Left colon (tissue), 1 donor: ENCODE measurements around a stretch of chr14.

GRCh38 chr14:34038650-34039166 is 87.8 kb upstream of the EGLN3 start:
- PRO-cap, result bidirectional peak, plus-strand start at chr14:34038889, minus-strand start at chr14:34038727

DNA sequence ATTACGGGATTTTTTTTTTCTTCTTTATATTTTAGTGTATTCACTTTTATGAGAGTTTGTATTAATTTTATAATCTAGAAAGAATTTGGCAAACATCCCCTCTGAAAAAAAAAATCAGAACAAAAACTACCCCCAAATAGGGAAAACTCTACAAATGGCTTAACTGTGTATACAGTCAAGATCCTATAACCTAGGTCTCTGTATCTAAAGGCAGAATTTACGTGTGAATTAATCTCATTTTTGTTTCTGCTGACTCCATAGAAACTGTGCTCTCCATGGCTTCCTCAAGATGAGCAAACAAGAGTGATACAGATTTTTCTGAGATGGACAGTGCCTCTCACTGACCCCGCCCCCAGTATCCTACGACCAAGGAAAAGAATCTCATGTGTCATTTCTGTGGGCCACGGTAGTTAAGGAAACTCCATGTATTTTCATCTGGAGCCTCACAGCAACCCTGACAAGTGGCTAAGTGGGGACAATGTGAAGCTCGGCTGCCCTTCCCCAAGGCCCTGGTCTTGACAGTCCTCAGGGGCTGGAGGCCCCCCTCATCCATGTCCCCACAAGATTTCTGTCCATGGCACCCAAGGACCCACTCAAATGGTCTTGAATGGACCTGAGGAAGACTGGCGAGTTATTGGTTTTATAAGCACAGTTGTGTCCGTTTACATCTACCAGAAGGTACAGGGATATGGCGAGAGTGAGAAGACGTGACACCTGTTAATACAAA is 108.2 kb upstream of the EGLN3 start:
- PRO-cap, result no peak

GRCh38 chr14:34063484-34064403 is 112.9 kb upstream of the EGLN3 start:
- PRO-cap, result no peak

DNA sequence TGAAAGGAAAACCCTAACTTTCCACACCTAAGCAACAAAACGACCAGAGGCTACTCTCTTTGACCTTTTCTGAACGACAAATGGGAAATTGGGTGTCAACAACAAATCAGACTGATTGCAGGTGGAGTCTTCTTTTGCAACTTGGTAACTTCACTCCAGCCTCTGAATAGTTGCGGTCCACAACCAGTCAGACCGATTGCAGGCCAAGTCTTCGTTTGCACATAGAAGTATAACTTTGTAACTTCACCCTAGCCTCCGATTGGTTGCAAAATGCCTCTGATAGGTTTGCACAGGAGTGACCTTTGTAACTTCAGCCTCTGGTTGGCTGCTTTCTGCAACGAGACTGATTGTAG is 129.4 kb downstream of the SPTSSA start:
- PRO-cap, result no peak

DNA sequence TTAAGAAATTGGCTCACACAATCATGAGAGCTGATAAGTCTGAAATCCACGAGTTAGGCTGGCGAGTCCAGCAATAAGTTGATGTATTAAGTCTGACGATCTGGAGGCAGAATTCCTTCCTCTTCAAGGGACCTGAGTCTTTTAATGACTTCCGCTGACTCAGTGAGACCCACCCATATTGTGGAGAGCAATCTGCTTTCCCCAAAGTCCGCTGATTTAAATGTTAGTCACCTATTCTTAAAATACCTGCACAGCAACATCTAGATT is 97.8 kb downstream of the SPTSSA start:
- PRO-cap, result no peak

- PRO-cap, result no peak
Measured at GRCh38 chr14:34556019-34556507, 16.6 kb upstream of the EAPP start.

DNA sequence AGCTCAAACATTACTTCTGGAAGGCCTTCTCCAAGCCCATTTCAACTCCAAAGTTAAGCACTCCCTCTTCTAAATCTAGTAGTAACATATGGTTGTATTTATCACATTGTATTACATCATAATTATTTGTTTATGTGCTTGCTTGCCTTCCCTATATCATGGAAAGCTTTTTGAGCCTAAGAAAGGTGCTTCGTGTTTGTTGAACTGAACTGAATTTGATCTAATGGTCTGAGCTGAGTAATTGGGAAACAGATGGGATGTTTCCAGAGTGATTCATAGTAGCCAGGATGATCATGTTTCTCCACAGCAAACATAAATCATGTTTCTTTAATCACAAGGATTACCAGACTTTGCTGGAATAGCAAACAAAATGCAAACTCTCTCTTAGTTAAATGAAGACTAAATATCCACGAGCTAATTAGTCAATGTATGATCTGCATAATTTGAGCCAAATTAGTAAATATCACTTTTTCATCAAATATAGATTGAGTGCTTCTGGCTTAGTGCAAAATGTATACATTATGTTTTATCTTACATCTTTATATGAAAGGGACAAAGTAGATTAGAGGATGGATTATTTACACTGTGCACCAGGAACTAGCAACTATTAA is 14.2 kb downstream of the CFL2 start:
- PRO-cap, result no peak

DNA sequence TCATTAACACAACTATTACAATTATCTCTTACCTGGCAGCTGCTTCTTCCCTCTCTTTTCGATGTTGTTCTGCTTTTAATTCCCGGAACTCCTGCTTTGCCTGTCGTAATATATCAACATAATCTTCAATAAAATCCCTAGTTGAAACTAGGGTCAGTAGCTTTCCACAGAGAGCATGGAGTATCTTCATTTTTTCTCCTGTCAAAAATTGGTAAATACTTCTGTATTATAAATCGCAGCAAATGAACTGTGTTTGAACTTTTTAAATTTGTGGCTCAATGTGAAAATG is 69.3 kb upstream of the CFL2 start:
- PRO-cap, result no peak

DNA sequence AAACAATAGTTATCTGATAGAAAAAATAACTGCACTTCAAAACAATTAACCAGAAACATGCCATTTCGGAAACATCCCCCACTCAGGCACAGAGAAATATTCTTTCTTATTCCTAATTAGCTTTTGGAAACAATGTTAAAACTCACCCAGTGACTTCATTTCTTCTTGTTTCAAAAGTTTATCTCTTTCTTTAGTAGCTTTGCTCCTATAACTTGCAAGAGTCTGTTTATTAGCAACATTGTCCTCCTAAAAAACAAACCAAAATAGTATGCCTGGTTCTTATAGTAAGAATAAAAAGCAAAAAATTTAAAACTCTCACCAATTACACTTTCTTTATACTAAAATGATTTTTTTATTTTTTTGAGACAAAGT is 74.2 kb downstream of the BAZ1A start:
- PRO-cap, result no peak

DNA sequence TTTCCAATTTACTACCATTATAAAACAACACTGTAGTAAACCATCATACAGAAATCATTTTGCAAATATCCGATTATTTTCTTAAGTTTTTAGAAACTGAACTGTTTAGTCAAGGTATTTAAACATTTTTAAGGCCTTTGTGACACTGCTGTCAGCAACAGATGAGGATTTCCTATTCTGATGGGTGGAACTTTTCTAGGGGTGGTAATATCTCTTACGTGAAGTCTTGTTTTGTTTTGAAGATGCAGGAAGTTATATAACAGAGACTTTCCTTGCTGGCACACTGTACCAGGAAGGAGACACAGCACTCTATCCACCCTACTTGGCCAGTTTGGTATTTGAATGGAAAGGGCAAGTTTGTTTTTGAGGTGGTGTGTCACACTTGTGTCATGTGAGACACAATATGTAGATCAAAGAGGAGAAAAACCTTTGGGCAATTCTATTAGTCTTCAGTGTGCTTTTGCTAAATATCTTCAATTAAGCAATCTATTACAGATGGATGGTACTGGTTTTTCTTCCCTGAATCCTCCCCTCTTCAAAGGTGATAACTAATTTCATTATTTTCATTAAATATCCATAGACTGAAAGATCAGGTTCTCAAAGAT is 51.6 kb upstream of the SRP54 start:
- PRO-cap, result bidirectional peak, plus-strand start at position 286 of the sequence, minus-strand start at position 182 of the sequence

GRCh38 chr14:35154067-35154410 is 31.7 kb downstream of the PRORP start:
- PRO-cap, result no peak

GRCh38 chr14:35159816-35160512 is 37.6 kb downstream of the PRORP start:
- PRO-cap, result no peak

DNA sequence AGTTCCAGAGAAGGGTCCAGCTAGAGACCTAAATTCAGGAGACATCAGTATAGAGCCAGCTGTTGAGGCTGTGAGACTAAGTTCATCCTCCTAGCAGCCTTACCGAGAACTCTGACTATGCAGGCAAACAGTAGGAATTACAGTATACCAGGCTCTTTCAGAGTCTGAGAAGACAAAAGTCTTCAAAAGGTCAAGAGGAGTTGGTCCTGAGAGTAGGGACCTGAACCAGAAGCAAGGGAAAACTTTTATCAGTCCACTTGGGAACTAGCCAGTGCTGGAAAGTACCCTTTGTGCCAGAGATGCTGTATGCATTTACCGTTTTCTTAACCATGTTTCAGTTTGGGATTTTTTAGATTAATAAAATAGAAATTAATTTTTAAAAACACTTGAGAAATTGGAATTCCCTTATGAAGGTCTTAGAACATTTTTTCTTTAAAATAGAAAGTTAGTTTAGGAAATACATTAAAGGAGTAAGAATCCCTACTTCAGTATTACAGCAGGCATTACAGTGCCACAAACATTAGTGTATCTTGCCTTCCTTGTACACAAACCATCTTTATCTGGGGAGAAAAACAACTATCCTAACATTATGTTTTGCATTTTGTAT is 1.9 kb upstream of the PSMA6 start:
- PRO-cap, result no peak

DNA sequence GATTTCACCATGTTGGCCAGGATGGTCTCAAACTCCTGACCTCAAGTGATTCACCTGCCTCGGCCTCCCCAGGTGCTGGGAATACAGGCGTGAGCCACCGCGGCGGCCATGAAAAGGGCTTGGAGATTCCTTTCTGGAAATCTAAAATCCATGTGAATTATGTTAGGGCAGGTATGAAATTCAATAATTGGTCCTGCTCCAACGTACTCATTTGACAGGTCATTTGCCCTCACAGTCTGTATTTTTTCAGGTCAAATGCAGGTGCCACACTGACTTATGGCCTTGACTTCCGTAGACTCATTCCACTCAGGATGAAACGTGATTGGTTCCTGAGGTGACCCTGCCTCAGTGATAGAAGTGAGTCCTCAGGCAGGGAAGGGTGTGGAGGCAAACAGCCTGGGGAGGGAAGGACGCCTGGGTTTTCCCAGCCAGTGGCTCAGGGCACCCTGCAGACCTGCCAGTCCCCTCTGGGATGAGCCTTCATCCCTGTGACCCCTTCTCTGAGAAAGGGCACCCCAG is 48.6 kb downstream of the PSMA6 start:
- PRO-cap, result unidirectional peak, plus-strand start at position 390 of the sequence

GRCh38 chr14:35385372-35386174 is 19.0 kb downstream of the NFKBIA start:
- PRO-cap, result bidirectional peak, plus-strand start at chr14:35385832, minus-strand start at chr14:35385649

DNA sequence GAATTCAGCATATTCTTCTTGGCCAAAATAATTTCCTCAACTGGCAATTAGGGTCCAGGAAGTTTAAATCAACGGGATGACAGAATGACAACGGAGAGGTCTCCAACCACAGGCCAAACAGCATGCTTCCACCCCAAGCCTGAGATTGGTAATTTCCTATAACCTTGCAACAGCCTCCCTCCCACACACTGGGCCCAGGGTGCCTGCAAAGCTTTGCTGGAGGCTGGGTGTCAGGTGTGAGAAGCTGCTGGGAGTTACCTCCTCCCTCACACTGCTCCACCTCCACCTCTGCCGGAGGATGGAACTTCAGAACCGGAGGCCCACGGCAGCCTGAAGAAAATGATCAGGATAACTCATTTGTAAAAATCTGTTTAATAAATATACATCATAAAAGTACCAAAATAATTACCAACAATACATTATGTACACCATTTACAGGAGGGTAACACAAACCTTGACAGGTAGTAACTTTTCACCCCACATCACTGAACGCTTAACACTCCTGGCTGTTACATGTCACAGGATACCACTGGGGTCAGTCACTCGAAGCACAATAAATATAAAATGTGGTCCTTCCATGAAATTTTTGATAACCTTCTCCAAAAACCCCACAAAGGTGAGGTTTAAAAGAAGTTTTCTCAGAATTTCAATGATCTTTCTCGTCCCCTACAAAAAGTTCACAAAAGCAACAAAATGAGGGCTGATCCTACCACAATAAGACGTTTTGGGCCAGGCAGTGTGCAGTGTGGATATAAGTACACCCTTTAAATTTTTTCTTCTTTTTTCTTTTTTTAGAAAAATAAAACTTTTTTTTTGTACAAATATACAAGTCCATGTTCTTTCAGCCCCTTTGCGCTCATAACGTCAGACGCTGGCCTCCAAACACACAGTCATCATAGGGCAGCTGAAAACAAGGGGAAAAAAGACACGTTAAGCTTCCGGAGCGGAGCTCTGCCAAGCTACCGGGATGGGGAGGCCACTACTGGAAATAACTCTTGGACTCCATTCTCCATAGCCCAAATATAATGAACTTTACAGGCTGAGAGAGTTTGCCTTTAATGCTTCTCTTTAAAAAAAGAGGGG is 3.1 kb downstream of the NFKBIA start:
- PRO-cap, result no peak

GRCh38 chr14:35714982-35715795 is 93.9 kb downstream of the RALGAPA1 start:
- PRO-cap, result no peak

GRCh38 chr14:35864849-35865128 is 38.7 kb downstream of the BRMS1L start:
- PRO-cap, result no peak

DNA sequence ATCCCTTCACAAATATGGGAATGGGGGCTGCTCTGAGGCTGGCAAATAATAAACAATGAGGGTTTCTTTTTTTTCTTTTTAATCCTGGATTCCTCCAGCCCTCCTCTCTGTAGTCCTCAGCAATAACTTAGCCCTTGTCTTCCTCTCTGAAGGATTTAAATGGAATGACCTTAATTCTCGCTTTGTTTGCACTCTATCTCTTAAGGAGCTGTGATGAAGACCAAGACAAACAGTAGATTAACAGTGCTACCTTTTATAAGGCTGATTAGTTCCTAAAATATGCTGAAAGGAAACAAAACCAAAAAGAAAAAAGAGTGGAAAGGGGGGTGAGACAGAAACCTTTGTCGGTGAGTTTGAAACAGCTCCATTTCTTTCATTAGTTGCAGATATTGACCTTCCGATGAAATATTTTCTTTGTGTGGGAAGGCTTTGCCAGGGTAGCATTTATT is 105.2 kb downstream of the MBIP start:
- PRO-cap, result no peak

- PRO-cap, result no peak
Measured at GRCh38 chr14:36451294-36452215, 68.5 kb downstream of the NKX2-1 start.